Sciatic nerve (tissue), 1 donor: ENCODE measurements around the genes TRIM13 and WDFY2.

DNA sequence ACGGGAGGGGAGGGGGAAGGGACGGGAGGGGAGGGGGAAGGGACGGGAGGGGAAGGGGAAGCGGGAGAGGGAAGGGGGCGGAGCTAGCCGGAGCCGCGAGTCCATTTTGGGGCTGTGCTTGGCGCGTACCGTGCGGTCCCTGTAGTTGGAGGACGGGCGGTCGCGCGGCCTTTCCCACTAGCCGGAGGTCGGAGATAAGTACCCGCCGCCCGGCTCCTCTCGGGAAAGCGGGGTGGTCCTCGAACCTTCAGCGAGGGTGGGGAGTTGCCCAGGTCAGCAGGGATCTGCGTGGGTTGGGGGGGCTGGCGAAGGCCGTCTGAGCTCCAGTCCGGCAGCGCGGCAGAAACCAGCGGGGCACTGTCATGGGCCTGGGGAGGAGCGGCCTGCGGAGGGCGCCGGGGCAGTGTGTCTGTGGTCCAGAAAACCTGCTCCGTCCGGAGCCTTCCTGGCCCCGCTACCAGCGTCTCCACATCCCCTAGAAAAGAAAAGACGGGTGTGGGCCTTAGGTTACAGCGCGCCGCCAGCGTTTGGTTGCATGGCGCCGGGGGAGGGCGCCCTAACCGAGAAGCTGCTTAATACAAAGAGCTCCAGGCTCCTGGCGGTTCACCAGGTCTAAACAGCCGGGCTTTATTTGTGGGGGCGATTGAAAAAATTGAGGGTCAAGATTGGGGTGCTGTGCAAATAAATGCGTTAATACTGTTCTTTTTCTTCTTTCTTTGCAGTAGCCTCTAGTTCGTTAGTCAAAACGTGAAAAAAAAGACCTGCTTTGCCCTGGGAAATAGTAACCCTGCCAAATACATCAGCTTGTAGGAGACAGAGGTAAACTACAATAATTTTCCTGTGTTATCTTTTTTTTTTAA, at the start of gene TRIM13:
Gene TRIM13, plus strand, starts transcription at position 98 of the 860 bp plus-strand sequence.
- PRO-cap = bidirectional peak, plus-strand start at position 105 of the sequence, minus-strand start outside the sequence; bidirectional peak, plus-strand start at position 289 of the sequence, minus-strand start at position 318 of the sequence; bidirectional peak, plus-strand start at position 573 of the sequence, minus-strand start at position 529 of the sequence

GRCh38 chr13:50080760-50080875, 65.4 kb downstream of the KCNRG start:
- PRO-cap = no peak

- PRO-cap = bidirectional peak, plus-strand start at chr13:50209111, minus-strand start at chr13:50208924
Measured at GRCh38 chr13:50208741-50209465, 193.7 kb downstream of the KCNRG start.

DNA sequence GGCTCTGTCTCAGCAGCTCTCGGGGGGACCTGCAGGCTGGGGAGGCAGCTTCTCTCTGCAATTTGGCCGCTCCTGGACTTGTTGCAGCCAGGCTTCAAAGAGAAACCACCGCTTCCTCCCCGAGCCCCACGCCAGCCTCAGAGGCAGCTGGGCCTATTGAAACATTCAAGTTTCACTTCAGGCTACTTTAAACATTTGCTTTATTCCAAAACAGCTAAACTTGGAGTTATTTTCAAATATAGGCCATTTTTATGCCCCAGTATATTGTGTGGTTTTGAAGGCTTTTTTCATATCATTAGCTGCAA, 330.9 kb downstream of the DLEU7 start:
- PRO-cap = bidirectional peak, plus-strand start at position 108 of the sequence, minus-strand start at position 57 of the sequence

- PRO-cap = no peak
Measured at GRCh38 chr13:51004202-51004582, 94.6 kb downstream of the RNASEH2B start.

- PRO-cap = unidirectional peak, minus-strand start at chr13:51173350
Measured at GRCh38 chr13:51173242-51173448, 49.1 kb upstream of the FAM124A start.

- PRO-cap = no peak
Measured at GRCh38 chr13:51174576-51175495, 47.4 kb upstream of the FAM124A start.

- PRO-cap = no peak
Measured at GRCh38 chr13:51303079-51303721, 36.3 kb upstream of the SERPINE3 start.

- PRO-cap = no peak
Measured at GRCh38 chr13:51519608-51520283, 64.5 kb upstream of the WDFY2 start.

GRCh38 chr13:51576902-51577200, 7.4 kb upstream of the WDFY2 start:
- PRO-cap = no peak

GRCh38 chr13:51583584-51584391, 474 bp upstream of the WDFY2 start:
- PRO-cap = bidirectional peak, plus-strand start at chr13:51583946, minus-strand start at chr13:51583806; bidirectional peak, plus-strand start at chr13:51584194, minus-strand start at chr13:51584035; bidirectional peak, plus-strand start at chr13:51584513, minus-strand start at chr13:51584371

GRCh38 chr13:51584392-51585313, at the start of gene WDFY2:
TSS of gene WDFY2 (plus strand) at chr13:51584462.
- PRO-cap = bidirectional peak, plus-strand start at chr13:51584513, minus-strand start at chr13:51584371; bidirectional peak, plus-strand start at chr13:51584840, minus-strand start at chr13:51584826; bidirectional peak, plus-strand start at chr13:51584998, minus-strand start at chr13:51584915

DNA sequence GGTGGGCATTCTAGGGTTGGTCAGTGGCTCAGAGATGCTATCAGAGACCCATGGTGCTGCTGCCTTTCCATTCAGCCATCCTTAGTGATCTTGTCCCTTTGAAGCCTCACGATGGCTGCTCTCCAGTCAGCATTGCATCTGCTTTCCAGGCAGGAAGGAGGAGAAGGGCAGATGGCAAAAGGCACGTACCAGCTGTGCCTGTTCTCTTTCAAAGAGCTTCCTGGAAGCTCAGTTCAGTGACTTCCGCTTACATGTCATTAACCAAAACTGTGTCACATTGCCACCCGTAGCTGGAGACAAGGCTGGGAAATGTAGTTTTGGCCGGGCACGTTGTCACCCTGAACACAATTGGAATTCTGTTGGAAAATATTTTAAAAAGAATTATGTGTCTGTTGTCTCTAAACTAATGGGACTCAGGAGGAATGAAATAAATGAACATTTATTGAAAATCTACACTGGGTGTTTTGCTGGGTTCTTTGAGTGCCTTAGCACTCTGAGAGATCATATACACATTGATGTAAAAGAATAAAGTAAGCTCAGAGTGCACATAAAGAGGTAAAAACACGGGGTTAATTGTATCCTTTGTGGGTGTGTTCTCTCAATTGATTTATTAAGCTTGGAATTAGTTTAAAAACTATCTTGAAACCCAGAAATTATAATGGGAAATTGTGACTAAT, 30.3 kb downstream of the WDFY2 start:
- PRO-cap = no peak

GRCh38 chr13:51637848-51638412, 53.7 kb downstream of the WDFY2 start:
- PRO-cap = no peak

DNA sequence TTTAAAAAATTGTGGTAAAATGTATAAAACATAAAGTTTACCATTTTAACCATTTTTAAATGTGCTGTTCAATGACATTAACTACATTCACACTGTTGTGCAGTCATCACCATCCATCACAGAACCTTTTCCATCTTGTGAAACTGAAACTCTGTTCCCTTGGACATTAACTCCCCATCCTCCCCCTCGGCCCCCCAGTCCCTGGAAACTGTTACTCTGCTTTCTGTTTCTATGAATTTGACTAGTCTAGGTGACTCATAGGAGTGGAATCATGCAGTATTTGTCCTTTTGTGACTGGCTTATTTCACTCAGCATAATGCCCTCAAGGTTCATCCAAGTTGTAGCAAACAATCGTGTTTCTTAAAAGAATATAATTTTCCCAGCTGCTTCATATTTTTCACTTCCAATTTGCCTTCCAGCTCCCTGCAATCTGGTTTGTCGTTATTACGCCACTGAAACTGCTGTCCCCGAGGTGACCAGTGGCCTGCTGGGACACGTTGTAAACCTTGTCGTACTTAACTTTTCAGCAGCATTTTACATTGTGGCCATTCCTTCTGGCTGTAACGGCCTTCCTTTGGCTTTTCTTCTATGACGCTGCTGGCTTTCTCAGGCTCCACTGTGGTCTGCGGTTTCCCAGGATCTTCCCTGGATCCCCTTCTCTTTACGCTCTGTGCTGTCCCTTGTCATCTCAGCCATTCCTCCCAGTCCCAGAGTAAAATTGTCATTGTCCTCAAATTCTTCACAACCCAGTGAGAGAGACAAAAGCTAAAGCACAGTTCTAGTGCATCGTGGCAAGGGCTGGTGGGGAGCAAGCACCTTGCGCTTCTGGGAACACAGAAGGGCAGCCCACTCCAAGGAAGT, 73.9 kb downstream of the DHRS12 start:
- PRO-cap = no peak

GRCh38 chr13:51832215-51832771, 12.7 kb downstream of the TMEM272 start:
- PRO-cap = no peak

GRCh38 chr13:51851189-51851600, 6.2 kb upstream of the TMEM272 start:
- PRO-cap = no peak

DNA sequence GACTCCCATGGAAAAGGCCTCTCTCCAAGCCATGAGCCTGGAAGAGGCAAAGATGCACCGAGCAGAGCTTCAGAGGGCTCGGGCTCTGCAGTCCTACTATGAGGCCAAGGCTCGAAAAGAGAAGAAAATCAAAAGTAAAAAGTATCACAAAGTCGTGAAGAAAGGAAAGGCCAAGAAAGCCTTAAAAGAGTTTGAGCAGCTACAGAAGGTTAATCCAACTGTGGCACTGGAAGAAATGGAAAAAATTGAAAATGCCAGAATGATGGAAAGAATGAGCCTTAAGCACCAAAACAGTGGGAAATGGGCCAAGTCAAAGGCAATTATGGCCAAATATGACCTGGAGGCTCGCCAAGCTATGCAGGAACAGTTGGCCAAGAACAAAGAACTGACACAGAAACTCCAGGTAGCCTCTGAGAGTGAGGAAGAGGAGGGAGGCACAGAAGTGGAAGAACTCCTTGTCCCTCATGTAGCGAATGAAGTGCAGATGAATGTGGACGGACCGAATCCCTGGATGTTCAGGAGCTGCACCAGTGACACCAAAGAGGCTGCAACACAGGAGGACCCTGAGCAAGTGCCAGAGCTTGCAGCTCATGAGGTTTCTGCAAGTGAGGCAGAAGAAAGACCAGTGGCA, 5.0 kb downstream of the UTP14C start:
- PRO-cap = no peak

- PRO-cap = no peak
Measured at GRCh38 chr13:52128227-52128531, 694 bp downstream of the NEK5 start.

GRCh38 chr13:52193329-52193911, 34.0 kb upstream of the NEK3 start:
- PRO-cap = no peak